Bronchial lymph node (tissue), 1 donor: ENCODE data around the genes ZNF714, ZNF43, ZNF676 and ZNF91.

DNA sequence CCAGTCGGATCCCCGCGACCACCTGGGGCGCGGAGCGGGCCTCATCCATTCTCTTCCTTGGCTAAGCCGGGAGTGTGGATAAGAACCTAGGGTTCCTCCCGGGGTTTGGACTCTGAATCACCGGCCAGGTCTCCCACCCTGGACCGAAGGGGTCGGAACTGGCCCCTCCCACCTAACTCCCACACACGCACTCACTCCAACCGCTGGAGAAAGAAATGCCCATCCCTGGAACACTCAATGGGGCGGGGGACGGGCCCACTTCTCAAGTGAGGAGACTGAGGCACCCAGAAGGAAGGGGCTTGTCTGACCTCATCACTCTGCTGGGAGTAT is 445 bp downstream of the CILP2 start:
- PRO-cap, result no peak

- PRO-cap, result no peak
Measured at GRCh38 chr19:19710594-19710911, 22.4 kb downstream of the ZNF14 start.

GRCh38 chr19:19732412-19732898 is 457 bp downstream of the ZNF14 start:
- PRO-cap, result no peak

GRCh38 chr19:19817069-19817764 is 4.3 kb downstream of the ZNF506 start:
- PRO-cap, result no peak

- PRO-cap, result no peak
Measured at GRCh38 chr19:20228014-20228499, 61.0 kb downstream of the ZNF486 start.

- PRO-cap, result no peak
Measured at GRCh38 chr19:20610927-20612189, 45.8 kb upstream of the ZNF737 start.

GRCh38 chr19:20613347-20614277 is 47.8 kb downstream of the ZNF626 start:
- PRO-cap, result no peak

GRCh38 chr19:20632214-20632932 is 29.0 kb downstream of the ZNF626 start:
- PRO-cap, result no peak

- PRO-cap, result bidirectional peak, plus-strand start at chr19:21082172, minus-strand start at chr19:21082051
Measured at GRCh38 chr19:21081833-21082926, at the start of gene ZNF714. TSS of gene ZNF714 (plus strand) at chr19:21082203.

GRCh38 chr19:21439110-21440190 is 42.5 kb downstream of the ZNF493 start:
- PRO-cap, result no peak

DNA sequence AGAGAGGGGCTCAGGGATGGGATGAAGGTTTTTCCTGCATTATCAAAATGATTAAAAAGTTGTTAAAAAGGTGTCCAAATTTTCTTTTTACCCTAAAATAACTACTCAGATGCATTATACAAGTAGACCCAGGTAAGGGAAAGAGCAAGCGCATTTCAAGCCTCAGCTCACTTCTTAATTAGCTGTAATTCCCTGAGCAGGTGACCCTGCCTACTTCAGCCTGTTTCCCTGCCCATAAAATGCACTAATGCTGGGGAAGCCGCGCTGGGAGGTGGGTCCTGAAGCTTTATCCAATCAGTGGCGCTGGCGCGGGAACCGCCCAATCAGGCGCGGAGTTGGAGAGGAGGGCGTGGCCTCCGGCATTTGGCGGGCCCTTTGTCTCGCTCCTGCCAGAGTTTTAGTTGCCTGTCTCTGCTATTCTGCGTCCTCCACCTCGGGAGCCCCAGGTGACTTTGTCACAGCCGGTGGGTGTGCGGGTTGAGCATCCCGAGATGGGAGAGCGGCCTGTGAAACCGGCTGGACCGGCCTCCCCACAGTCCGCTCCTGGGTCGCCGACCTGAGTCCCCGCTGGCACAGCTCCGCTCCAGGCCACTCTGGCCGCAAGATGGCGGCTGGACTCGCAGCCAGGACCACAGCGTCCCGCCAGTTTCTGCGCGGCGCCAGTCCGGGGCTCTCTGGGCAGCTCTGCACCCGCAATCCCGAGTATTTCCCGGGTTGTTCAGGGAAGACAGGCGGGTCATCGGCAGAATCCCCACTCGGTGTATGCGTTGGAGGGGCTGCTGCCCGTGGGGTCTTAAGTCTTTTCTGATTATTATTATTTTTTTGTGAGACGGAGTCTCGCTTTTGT is 30.7 kb upstream of the ZNF429 start:
- PRO-cap, result unidirectional peak, plus-strand start at position 392 of the sequence

GRCh38 chr19:21805937-21806767 is 29.8 kb downstream of the ZNF43 start:
- PRO-cap, result no peak

GRCh38 chr19:21835729-21836457 is at the start of gene ZNF43:
TSS of gene ZNF43 (minus strand) at chr19:21836182.
- PRO-cap, result bidirectional peak, plus-strand start at chr19:21836332, minus-strand start at chr19:21836156

- PRO-cap, result no peak
Measured at GRCh38 chr19:22196469-22196976, at the start of gene ZNF676. TSS of gene ZNF676 (minus strand) at chr19:22196951.

- PRO-cap, result no peak
Measured at GRCh38 chr19:22428548-22429017, 6.4 kb upstream of the ZNF98 start.

GRCh38 chr19:22596093-22596541 is 38.0 kb upstream of the ZNF492 start:
- PRO-cap, result bidirectional peak, plus-strand start at chr19:22596275, minus-strand start at chr19:22595974

GRCh38 chr19:22619471-22619883 is 14.6 kb upstream of the ZNF492 start:
- PRO-cap, result no peak

DNA sequence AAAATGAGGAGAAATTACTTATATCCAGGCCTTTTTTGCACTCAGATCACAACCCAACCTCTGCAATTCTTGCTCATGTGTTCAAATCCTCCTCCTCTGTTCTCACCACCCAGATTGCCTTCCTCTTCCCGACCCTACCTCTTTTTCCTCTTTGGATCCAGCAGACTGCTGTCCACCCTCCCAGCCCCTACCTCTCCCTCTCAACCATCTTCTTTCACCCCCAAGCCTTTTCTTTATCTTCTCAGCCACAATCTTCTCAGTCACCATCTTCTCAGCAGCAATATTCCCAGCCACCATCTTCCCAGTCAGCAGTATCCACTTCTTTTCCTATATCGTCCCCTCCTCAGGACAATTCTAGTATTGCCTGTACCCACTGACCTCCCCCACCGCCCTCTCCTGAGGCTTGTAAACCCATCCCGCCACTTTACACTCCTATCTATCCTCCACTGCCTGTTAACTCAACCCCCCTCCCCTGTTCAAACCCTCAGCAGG is 49.8 kb downstream of the ZNF91 start:
- PRO-cap, result no peak

GRCh38 chr19:23393792-23394132 is 1.5 kb downstream of the ZNF91 start:
- PRO-cap, result no peak

- PRO-cap, result bidirectional peak, plus-strand start at chr19:23395623, minus-strand start at chr19:23395444
Measured at GRCh38 chr19:23394794-23395841, at the start of gene ZNF91. TSS of gene ZNF91 (minus strand) at chr19:23395471.